Metanephros (tissue), 2 donors: ENCODE data around the genes WFDC10A, SNX21, CTSA, CD40 and EYA2.

- RAMPAGE, long total RNA, result no peak
Observed at GRCh38 chr20:45344127-45344614, 4.1 kb downstream of the SDC4 start.

DNA sequence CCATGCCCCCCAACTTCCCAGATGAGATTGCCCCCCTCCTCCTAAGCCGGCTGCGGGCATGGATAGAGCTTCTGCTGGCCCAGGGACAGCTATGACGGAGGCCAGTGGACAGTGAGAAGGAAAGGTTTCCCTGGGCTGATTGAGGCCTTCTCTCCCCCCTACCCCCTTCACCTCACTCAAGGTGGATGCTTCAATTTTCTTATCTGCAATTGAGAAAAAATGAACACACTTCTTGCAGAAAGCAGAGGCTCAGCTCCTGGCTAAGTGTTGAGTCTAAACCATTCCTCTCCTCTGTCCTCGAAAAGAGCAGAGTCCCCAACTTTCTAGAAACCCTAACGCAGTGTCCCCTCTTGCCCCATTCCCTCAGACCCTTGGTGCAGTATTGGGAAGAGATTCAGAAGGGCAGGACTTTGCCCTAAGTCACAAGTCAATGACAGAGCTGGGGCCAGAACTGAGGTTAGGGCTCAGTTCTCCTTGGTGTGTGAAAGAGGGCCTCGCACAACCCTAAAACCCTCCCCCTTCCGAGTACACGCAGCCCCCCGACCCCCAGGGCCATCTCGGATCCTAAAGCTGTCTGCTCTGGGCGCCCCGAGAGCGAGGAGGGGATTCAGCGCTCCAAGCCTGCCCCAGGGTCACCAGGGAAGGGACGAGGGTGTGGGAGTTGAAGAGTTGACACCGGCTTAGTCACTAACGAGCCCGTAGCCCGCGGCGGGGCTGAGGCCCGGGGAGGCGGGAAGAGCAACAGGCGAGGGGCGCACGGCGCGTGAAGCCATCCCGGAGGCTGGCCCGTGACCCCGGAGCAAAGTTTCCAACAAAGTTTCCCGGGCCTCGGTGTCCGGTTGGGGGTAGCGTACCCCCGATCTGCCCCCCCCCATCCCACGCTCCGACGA is 607 bp downstream of the SDC4 start:
- RAMPAGE, long total RNA, result no peak

DNA sequence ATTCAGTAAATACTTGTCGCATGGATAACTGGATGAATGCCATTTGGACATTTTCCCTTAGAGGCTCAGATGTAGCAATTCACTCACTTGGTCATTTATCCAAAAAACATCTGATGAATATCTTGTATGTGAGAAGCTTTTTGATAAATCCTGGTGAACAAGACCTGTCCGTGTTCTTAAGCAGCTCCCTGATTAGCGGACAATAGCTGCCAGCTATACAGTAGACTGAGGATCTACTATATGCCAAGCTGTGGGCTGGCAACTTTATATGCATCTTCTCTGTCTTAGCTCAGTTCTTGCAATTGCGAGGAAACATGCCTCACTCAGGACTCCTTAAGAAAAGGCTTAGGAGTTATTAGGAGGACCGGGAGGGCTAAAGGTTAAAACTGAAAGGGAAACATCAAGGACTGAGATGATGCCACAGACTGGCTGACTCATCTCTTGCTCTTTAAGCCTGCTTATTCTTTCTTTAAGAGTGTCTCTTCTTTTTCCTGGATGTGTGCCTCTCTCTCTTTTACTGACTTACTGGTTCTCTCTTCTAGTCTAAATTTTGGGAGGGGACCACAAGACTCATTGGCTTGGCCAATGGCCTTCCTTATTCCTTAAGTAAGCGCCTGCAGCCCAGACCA is 6.9 kb upstream of the SDC4 start:
- RAMPAGE, long total RNA, result no peak

DNA sequence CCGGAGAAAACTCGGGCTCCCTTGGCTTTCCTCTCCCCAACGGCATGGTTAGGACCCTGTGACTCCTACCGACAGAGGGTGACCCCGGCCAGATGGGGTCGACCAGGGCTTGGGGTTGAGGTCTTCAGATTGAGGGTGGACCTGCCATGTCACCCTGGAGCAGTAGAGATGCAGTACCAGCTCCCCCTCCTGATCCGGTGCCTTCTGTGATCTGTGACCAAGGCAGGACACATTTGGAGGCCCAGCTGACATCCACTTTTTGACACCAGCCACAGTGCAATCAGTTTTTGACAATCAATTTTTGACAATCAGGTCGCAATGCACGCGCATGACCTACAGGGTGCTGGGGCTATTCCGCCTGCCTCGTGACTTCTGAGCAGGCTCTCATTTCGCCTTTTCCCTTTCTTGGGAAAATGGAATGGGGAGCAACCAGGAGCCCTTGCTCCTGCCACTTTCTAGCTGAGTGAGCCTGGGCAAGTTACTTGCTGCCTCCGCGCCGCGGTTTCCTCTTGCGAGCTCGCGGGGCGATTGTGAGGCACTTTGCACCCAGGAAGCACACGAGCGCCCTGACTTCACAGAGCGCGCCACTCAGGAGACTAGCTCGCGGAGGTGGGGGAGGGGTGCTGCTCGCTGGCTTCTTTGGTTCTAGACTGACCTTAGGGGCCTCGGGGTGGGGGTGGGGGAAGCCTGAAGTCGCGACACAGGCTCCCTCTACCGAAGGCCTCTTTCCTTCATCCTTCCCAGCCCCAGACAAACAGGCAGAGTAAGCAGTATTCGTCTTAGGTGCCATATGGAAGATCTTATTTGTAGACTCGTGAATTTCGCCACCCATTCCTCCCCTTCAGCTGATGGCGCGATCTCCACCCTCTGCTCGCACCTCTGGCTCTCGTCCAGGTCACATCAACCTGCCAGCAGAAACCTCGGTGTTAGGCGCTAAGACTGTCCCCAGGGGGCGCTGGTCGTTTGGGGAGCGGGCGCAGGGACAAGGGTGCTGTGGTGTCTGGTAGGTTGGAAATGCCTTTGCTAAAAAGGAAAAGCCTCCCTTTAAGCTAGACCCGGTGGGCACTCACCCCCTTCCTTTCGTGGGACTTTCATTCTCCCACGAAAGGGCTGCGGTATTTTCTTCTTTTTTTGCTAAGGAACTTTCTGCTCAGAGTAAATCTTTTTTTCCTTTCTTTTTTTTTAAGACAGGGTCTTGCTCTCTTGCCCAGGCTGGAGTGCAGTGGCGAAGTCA is 4.6 kb downstream of the TP53TG5 start:
- RAMPAGE, long total RNA, result no peak

DNA sequence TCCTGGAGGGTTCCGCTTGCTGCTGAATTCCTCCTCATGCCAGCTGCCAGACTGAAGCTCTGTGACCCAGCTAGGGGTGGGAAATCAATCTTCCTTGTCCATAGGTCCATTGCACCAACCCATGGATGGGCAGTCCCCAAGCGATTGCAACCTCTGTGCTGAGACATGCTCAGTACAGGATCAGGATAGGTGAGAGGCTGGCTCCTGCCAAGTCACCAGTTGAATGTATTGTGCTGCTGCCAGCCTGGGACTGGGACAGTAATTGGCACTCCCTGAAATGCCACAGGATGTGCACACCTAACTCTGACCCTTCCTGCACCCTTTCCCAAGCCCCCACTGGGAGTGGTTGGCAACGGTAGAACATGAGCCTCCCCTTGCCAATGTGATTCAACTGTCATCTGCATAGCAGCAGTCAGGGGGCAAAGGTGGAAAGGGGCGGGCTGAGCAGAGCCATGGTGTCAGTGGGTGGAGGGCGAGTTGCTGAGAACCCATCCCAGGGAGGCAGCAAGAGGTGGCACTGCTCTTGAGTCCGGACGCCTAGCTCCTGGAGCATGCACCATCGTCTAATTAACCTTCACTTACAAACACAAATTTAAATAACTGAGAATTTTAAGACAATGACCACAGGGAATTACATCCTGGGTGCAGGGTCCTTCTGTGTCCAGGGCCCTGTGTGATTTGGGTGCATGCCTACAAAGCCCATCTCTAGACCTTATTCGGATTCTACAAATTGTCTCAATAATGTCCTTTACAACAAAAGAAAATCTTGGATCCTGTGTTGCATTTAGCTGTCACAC is 15.3 kb downstream of the SPINT3 start:
- RAMPAGE, long total RNA, result no peak

DNA sequence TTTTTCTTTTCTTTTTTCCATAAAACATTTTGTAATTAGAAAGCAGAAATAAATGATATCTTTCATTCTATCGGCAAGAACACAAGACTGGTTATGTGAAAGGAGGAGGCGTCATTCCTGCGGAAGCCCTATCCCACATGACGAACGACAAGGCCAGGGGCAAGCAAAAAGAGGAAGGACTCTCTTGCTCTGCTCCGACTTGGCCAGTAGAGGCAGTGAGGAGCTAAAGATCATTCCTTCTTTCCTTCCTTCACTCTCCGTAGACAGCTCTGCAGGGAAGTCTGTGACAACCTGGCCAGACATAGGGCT is at the start of gene WFDC10A:
Gene WFDC10A (plus strand): TSS at position 253 of the 309 bp plus-strand sequence.
- RAMPAGE, long total RNA, result no peak

DNA sequence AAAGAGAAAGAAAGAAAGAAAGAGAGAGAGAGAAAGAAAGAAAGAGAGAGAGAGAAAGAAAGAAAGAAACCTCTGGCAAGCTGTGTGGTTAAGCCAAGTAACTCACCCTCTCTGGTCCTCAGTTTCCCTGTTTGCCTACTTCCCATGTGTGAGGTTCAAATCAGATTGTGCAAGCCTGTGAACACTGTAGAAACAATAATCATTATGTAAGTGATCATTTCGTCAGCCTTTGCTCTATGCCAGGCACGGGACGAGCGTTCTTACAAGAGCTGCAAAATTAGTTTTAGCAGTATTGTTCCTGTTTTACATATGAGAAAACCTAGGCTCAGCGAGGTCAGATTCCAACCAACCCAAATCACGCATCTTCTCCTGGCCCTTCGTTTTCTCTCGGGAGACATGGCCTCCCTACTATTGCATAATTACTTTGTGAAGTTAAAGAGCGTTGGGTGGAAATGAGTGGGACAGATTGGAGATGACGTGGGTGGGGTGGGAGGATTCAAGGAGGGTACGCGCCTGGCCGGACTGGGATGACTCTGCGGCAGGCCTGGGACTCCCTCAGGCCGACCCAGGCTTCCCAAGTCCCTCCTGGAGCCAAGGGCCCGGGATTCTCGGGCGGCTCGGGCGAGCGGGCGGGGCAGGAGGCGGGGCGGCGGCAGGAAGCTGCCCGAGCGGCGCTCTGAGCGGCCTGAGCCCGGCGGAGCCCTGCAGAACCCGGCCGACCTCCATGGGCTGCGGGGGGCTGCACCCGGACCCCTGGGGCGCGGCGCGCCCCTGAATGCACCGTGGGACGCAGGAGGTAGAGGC is at the start of gene SNX21:
Gene SNX21 (plus strand): TSS at position 655 of the 804 bp plus-strand sequence.
- RAMPAGE, long total RNA, result no peak

DNA sequence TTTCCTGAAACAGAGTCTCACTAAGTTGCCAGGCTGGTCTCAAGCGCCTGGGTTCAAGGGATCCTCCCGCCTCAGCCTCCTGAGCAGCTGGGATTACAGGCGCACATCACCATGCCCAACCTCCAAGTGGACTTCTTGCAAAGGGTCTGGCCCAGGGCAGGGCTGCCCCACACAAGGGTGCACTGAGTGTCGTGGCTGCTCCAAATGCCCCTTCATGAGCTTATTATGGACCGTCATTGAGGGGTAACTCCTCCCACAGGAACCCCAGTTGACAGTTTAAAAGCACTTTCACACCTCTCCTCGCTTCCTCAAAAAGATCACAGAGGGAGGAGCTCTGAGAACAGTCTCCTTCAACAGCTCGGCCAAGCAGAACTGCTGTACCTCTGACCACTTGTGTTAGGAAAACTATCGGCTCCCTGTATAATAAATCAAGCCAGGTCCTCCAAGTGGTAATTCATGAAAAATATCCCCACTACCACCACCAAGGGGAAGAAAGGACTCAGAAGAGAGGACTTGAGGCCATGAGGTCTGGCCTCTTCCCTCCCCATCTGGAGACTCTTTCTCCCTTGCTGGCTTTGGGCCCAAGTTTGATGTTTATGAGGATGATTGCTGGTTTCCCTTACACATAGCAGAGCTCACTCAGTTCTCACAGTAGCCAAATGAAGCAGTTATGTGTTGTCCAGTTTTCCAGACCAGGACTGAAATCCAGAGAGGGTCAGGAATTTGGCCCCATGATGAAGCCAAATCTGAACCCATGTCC is 8.6 kb downstream of the SNX21 start:
- RAMPAGE, long total RNA, result no peak

DNA sequence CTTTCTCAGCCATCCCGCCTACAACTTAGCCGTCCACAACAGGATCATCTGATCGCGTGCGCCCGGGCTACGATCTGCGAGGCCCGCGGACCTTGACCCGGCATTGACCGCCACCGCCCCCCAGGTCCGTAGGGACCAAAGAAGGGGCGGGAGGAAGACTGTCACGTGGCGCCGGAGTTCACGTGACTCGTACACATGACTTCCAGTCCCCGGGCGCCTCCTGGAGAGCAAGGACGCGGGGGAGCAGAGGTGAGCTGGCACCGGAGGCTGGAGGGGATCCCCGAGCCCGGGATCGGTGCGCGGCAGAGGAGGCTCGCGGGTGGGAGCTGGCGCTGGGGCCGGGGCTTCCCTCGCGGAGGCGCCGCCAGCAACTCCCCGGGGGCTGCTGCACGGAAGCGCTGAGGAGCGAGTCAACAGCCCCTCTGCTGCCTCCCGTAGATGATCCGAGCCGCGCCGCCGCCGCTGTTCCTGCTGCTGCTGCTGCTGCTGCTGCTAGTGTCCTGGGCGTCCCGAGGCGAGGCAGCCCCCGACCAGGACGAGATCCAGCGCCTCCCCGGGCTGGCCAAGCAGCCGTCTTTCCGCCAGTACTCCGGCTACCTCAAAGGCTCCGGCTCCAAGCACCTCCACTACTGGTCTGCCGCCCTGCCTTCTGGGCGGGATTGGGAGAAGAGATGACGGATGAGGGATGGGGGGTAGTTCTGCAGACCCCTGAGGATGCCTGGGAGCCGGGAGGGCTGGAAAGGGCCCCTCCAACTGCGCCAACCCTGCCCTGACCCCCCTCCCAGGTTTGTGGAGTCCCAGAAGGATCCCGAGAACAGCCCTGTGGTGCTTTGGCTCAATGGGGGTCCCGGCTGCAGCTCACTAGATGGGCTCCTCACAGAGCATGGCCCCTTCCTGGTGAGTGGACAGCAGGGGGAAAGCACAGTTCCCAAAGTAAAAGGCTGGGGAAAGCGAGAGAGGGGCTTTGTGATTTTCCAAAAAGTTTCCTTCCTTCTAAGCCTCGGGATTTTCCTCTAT is at the start of gene CTSA:
Gene CTSA (plus strand): TSS at position 205 of the 1,017 bp plus-strand sequence.
- RAMPAGE, long total RNA, result no peak

DNA sequence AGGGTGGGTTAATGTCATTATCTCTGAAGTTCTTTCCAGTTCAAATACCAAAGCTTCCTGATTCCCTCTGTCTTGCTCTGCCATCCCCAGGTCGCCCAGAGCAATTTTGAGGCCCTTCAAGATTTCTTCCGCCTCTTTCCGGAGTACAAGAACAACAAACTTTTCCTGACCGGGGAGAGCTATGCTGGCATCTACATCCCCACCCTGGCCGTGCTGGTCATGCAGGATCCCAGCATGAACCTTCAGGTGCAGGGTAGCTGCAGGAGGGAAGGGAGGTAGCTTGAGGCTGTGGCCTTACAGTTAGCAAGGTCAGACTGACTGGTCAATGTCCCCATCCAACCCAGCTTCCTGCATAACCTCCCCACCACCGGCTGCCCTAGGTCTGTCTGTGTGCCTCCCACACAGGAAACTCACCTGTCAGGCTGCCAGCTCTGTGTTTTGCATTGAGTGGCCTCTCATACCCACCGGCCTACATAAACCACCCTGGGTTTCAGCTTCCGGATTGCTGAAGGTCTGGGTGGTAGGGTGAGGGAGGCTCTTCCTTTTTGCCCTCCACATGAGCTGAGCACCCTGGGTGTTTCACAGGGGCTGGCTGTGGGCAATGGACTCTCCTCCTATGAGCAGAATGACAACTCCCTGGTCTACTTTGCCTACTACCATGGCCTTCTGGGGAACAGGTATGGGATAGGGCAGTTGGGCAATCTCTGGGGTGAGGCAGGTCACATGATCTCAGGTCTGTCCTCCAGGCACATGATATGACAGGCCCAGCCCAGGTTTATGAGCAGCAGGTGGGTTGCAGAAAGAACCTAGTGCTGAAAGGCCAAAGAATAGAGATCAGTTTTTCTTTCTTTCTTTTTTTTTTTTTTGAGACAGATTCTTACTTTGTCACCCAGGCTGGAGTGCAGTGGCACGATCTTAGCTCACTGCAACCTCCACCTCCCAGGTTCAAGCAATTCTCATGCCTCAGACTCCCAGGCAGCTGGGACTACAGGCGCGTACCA is 1.8 kb downstream of the CTSA start:
- RAMPAGE, long total RNA, result no peak

DNA sequence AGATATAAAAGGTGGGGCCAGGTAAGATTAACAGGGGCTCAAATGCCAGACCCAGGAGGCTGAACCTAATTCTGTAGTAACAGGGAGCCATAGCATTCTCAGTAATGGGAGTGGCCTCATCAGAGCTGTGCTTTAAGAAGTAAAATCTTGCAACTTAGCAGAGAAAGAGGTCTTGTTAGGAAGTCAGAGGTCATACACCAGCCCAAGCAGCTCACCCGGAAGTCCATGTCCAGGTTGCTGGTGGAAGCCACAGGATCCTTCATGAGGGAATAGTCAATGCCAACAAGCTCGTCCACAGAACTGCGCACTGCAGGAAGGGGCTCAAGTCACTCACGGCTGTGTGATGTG is 5.9 kb downstream of the PLTP start:
- RAMPAGE, long total RNA, result no peak

GRCh38 chr20:46005210-46005691 is 3.5 kb upstream of the MMP9 start:
- RAMPAGE, long total RNA, result no peak

GRCh38 chr20:46063343-46063928 is 26.3 kb downstream of the NCOA5 start:
- RAMPAGE, long total RNA, result no peak

DNA sequence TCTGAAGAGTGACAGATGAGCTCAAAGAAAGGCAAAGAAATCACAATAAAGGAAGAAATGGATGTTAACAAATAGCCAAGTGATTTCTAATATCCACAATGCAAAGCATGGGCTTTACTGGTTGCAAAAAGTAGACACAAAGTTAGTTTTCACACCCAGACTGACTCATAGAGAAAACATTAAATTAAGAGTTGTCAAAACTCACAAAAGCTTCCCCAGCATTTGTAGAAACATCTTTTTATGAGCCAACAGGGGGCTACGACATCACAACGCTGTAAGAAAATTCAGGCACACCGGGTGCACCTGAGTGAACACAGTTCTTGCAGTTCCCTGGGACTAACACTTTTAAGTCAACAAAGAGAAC is 1.4 kb downstream of the NCOA5 start:
- RAMPAGE, long total RNA, result no peak

GRCh38 chr20:46117800-46118428 is at the start of gene CD40:
Gene CD40, plus strand, starts transcription at chr20:46118314.
- RAMPAGE, long total RNA, result no peak

DNA sequence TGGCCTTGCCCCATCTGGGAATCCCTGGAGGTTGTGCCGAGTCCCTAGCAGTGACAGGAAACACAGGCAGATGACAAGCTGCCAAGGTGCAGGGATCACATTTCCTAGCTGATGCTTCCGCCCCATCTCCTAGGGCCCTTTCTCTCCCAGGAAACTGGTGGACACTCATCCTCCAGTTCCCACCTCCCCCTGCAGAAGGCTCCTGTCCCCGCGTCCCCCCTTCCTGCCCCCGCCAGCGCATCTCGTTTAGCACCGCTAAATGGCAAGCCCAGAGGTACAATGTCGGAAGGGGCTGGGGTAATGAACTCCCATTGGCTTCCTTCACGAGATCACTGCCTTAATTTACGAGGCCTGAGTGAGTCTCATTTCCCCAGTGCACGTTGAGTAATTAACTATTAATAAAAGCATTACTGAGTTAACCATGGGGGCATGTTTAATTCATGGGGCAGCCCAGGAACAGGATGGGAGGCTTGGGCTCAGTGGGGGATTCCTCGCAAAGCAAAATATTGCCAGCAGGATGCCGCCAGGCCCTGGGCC is 20.6 kb downstream of the SLC35C2 start:
- RAMPAGE, long total RNA, result no peak

DNA sequence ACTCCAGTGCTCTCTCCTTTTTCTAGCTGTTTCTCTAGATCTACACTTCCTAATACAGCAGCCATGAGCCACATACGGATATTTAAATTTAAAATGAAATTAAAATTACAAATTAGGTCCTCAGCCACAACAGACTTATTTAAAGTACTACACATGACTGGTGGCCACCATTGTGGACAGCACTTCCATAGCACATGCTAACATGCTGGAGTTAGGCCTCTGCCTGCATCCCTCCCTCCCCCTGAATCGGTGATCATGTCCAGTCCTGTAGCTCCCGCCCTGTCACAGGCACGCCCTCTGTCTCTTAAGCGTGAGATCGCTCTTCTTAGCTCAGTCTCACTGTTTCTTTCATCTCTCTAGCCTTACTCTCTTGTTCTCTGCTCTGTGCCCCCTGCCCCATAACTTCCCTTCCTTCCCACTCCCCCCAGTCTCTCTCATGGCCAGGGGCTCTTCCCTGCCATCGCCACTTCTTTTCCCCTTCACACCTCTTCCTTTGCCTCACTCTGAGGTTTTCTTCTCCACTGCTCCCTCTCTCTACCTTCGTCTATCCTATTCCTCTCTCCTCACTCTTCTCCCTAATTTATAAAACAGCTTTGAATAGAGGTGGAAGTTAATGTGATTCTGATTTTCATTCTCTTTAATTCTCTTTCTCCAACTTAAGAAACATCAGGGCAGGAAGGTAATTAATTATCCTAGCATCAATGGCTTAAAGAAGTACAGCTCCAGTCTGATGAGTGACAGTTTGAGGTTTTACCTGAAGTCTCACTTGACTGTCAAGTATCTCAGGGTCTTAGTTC is 13.4 kb upstream of the SLC35C2 start:
- RAMPAGE, long total RNA, result no peak

DNA sequence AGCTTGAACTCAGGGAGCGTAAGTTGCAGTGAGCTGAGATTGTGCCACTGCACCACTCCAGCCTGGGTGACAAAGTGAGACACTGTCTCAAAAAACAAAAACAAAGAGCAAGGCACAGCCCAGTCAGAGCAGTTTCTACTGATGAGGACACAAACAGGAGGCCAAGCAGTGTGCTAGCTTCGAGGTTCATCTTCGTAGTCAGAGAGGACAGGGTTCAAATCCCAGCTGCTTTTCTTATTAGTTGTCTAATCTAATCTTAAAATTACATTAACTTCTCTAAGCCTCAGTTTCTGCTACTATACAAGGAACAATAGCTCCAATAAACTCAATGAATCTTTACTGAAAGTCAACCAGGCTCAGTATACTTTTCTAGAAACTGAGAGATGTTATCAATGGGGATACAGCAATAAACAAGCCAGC is 1.5 kb downstream of the TP53RK start:
- RAMPAGE, long total RNA, result no peak

DNA sequence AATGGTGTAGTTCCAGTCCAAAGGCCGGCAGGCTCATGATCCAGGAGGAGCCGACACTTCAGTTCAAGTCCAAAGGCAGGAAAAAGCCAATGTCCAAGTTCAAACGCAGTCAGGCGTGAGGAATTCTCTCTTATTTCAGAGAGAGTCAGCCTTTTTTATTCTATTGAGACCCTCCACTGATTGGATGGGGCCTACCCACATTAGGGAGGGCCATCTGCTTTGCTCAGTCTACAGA is 71.1 kb upstream of the EYA2 start:
- RAMPAGE, long total RNA, result no peak

- RAMPAGE, long total RNA, result no peak
Observed at GRCh38 chr20:46894046-46895212, at the start of gene EYA2. Gene EYA2, plus strand, starts transcription at chr20:46894843.